Thoracic aorta (tissue), 1 donor: ENCODE measurements around a stretch of chr5.

- RAMPAGE, long total RNA, result no peak
These were observed 63.3 kb downstream of the ELL2 start for GRCh38 chr5:95898053-95899077.

DNA sequence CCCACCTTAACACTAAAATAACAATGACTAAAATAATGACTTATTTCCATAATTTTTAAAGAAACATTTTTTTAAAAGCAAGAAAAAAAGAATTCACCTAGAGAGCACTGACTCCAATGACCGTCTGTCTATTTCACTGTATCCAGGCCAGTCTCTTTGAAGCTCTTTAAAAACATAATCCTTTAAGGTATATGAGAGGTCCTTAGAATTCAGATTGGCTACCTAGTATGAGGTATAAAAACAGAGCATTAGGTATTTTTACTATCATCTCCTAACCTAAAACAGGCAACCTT lies 60.8 kb downstream of the ELL2 start:
- RAMPAGE, long total RNA, result no peak

GRCh38 chr5:95935489-95936211 lies 26.0 kb downstream of the ELL2 start:
- RAMPAGE, long total RNA, result no peak

GRCh38 chr5:95958824-95959459 lies 2.7 kb downstream of the ELL2 start:
- RAMPAGE, long total RNA, result no peak

DNA sequence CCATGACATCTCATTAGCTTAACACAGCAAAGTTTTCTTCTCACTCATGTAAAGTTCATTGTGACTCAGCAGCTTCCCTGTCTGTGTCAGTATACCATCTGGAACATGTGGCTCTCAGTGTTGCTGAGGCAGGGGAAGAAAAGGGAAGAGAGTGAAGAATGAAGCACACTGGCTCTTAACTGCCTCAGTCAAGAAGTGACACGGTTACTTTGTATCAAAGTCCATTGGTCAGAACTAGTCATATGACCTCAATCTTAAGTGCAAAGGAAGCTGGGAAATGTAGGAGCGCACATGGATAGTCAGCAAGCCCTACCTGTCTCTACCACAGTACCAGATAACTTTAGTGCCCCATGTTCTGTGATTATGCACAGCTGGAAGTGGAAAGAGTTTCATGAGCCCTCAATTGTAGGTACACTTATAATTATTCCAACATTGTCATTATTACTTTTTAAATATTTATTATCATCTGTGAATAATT lies 185.1 kb upstream of the ELL2 start:
- RAMPAGE, long total RNA, result no peak

DNA sequence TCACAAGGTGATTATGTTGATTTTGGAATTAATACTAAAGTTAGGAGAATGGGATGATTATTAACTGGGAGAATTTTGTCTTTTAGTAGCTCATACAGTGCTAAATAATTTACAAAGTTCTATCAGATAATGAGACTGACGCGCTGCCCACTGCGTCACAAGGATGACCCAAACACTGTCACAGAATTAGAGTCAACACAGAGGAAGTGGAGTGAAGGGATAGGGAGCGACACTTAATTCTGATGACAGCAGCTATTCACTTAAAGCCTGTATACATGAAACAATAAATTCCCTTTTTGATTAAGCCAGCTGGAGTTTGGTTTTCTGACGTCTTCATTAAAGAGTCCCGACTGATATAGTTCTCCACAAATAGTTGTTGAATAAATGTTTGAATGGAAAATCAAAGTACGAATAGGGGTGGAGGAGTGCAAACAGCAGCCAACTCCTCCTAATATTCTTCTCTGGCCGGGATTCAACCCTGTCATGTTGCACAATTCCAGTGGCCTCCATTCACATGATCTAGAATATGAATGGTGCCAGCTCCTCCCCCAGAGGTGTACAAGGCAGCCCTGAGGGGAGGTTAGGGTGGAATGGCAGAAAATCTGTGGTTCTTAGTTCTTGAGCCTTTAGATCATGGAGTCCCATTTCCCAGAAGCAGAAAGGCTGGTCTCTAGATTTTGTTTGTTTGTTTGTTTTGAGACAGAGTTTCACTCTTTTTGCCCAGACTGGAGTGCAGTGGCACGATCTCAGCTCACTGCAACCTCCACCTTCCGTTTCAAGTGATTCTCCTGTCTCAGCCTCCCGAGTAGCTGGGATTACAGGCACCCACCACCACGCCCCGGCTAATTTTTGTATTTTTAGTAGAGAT lies 140.2 kb downstream of the PCSK1 start:
- RAMPAGE, long total RNA, result no peak

- RAMPAGE, long total RNA, result no peak
These were observed 1.5 kb downstream of the PCSK1 start for GRCh38 chr5:96431528-96431983.

GRCh38 chr5:96702386-96702955 lies 40.3 kb downstream of the CAST start:
- RAMPAGE, long total RNA, result no peak

- RAMPAGE, long total RNA, result no peak
These were observed 44.2 kb downstream of the CAST start for GRCh38 chr5:96706052-96707135.

DNA sequence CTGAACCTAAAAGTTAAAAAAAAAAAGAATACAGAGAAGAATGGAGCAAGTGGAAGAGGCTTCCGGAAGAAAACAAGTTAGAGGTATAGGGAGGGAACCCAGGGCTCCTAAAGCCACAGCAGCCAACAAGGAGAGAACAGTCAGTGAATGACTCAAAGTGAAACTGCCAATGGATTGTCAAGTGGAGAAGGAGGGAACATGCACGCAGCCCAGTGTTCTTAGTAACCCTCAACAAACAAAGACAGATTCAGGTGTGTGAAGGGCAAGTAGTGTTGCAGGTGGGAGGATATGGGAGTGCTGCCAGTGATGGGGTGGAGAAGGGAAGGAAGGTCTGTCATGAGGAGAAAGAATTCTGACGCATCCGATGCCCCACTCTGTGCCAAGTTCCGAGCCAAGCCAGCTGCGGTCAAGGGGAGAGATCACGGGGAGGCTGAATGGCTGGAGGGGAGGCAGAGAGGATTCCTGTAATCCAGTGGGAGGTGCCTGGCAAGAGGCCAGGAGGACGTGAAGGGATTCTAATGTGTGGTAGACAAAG lies 56.4 kb downstream of the CAST start:
- RAMPAGE, long total RNA, result no peak

GRCh38 chr5:96750332-96750895 lies 57.3 kb downstream of the ERAP1 start:
- RAMPAGE, long total RNA, result no peak

GRCh38 chr5:96764883-96765553 lies 42.7 kb downstream of the ERAP1 start:
- RAMPAGE, long total RNA, result no peak

GRCh38 chr5:96879554-96880830 lies 3.7 kb downstream of the ERAP2 start:
- RAMPAGE, long total RNA, result no peak

- RAMPAGE, long total RNA, result no peak
These were observed 97.5 kb downstream of the LNPEP start for GRCh38 chr5:97033207-97034048.

GRCh38 chr5:98309577-98310369 lies 463.7 kb upstream of the RGMB start:
- RAMPAGE, long total RNA, result no peak

DNA sequence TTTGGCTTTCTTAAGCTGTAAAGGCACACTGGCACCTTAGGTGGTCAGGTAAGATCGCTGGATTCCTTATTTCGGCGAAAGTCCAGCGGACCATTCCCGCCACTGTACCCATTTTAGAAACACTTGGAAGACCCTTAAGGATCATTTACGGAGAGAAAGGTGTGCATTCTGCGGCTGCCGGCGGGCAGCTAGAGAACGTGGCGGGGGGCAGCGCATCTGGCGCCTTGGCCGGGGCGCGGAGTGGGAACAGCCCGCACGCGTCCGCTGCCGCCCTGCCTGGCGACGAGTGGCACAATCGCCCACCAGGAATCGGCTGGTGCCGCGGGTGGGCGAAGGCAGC lies 4.8 kb upstream of the RGMB start:
- RAMPAGE, long total RNA, result no peak

DNA sequence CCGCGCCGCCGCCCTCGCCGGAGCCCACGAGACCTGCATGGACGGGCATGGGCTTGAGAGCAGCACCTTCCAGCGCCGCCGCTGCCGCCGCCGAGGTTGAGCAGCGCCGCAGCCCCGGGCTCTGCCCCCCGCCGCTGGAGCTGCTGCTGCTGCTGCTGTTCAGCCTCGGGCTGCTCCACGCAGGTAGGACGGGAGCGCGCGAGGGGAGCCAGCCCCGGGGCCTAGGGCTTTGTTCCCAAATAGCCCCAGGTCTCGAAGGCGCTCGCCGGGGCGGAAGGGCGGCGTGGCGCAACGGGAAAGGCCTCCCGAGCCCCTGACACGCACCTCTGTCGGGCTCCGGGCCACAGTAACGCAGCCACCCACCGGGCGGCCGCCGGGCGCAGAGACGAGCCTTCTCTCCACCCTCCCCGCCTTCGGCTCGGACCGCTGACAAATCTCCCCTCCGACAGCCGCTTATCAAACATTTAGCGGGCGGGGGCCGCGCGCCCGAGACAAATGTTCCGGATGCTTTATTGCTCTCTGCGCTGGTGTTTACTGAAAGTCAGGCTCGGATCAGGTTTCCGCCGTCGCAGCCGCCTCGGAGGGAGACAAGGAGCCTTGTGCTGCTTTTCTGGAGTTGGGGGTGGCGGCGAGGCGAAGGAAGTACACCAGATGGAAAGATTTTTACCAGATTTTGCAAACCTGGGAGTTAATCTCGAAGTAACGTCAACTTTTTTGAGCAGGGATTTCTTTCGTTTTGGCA lies 732 bp downstream of the RGMB start:
- RAMPAGE, long total RNA, result no peak

- RAMPAGE, long total RNA, result no peak
These were observed 49.4 kb downstream of the CHD1 start for GRCh38 chr5:98879363-98879783.

- RAMPAGE, long total RNA, result no peak
These were observed 28.0 kb downstream of the CHD1 start for GRCh38 chr5:98900313-98901627.

DNA sequence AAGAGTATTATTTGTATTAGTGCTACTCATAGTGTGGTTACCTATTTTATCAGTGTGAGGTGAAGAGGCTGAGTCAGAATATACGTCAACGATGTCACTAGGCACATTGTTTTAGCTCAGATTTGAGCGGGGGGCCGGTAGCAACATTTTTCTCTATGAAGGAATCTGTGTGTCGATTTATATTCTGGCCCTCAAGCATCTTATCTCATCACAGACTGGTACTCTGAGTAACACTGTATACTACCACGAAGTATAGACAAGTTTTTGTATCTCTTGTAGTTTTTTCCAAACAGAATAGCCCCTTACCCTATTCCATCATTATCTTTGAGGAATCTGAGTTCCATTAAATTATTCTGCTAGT lies 24.7 kb downstream of the CHD1 start:
- RAMPAGE, long total RNA, result no peak